Skin of body (tissue), 2 donors: ENCODE results near the gene PYCR2.

- RAMPAGE, long total RNA, result no peak
These were observed 20.2 kb downstream of the DEGS1 start for GRCh38 chr1:224203085-224203762.

DNA sequence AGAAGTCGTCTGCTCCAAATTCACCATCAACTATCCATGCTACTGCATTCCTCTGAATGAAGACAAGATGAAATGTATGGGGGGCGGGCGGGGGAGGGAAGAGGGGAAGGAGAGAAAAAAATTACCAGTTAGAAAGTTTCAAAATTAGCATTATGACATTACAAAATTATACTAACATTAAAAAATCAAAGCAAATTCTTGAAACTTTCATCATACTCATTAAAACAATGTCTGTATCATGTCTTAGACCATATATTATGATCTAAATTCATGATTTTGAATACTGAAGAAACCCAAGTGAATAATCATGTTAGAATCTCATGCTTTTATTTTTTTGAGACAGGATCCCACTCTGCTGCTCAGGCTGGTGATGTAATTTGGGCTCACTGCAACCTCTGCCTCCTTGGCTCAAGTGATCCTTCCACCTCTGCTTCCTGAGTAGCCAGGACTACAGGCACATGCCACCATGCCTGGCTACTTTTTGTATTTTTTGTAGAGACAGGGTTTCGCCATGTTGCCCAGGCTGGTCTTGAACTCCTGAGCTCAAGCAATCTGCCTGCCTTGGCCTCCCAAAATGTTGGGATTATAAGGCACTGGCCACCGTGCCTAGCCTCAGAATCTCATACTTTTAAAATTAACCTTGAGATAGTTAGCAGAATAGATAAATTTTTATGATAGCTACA, 33.3 kb downstream of the CNIH4 start:
- RAMPAGE, long total RNA, result no peak

DNA sequence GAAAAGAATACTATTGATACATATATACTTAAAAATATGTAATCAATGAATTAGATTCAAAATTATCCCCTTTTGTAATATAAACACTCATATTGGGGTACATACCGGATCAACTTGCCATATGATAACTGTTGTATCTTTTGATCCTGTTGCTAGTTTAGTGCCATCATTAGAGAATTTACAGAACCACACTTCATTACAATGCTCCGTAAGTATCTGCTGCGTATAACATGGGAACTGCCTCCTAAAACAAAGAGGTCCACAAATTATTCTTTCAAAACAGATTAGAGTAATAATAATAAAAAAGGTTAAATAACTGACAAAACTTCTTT, 23.3 kb downstream of the WDR26 start:
- RAMPAGE, long total RNA, result no peak

DNA sequence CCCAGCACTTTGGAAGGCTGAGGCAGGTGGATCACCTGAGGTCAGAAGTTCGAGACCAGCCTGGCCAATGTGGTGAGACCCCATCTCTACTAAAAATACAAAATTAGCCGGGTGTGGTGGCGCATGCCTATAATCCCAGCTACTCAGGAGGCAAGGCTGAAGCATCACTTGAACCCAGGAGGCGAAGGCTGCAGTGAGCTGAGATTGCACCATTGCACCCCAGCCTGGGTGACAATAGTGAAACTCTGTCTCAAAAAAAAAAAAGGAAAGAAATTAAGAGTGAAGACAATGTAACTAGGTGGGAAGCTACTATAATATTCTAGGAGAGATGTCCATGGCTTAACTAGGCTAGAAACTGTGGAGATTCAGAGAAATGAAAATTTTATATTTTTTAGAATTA, 12.1 kb downstream of the WDR26 start:
- RAMPAGE, long total RNA, result no peak

GRCh38 chr1:224422863-224423102, 11.8 kb downstream of the WDR26 start:
- RAMPAGE, long total RNA, result no peak

- RAMPAGE, long total RNA, result no peak
These were observed 2.2 kb upstream of the WDR26 start for GRCh38 chr1:224436860-224437205.

- RAMPAGE, long total RNA, result no peak
These were observed 22.8 kb upstream of the WDR26 start for GRCh38 chr1:224457423-224457681.

DNA sequence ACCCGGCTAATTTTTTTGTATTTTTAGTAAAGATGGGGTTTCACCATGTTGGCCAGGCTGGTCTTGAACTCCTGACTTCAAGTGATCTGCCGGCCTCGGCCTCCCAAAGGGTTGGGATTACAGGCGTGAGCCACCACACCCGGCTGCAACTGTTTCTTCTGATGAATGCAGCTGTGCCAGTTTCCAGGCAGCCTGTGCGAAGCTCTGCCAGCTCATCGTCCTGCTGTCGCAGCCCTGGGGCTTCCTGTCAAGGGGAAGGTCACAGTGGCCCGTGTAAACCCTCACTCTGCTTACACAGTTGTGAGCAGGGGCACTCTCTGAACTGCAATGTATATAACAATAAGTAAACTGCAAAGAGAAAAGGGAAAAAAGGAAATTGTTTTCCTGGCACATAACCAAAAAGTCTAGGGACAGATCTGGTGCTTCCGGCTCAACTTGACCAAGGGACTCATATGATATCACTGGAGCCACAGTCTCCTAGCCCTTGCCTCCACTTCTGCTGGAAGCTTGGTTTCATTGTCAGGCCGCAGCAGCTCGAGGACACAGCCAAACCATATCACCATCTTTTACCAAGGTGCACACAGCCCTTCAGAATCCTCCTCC, 22.7 kb upstream of the LBR start:
- RAMPAGE, long total RNA, result no peak

GRCh38 chr1:225454812-225455155, 26.9 kb upstream of the LBR start:
- RAMPAGE, long total RNA, result no peak

DNA sequence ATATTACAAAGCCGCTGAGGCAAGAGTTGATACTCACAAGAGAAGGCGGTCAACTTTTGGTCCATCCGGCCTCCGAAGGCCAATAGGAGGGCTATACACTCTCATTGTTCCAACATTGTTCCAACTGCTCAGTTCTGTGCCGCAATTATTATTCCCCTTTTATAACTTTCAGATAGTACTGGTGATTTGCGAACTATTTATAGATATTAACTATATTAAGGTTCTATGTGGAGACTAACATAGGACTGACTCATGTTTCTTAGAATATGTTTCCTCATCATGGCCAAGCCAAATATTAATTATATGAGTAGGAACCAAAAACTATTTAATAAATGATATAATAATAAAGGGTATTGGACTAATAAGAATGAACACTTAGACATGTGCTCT, 96.7 kb upstream of the LBR start:
- RAMPAGE, long total RNA, result no peak

DNA sequence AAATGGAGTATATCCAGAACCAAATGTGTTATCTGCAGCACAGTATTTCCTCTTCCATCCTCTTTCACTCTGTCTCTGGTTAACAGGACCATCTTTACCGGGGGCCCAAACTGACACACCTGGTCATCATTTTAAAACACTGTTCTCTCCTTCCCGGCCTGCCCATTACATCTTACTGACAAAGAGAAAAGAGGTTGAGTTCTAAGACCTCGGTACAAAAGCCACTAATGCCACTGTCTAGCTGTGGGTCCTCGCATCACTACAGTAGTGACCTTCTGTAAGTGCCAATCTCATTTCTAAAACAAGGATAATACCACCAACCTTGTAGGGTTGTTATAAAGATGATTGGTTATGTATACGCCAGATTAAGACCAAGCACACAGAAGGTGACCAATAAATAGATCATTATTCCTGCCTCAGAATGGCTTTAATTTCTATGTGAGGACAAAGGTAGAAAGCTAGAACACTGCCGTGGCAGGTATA, 103.6 kb downstream of the ENAH start:
- RAMPAGE, long total RNA, result no peak

GRCh38 chr1:225634394-225635049, 18.4 kb downstream of the ENAH start:
- RAMPAGE, long total RNA, result no peak

DNA sequence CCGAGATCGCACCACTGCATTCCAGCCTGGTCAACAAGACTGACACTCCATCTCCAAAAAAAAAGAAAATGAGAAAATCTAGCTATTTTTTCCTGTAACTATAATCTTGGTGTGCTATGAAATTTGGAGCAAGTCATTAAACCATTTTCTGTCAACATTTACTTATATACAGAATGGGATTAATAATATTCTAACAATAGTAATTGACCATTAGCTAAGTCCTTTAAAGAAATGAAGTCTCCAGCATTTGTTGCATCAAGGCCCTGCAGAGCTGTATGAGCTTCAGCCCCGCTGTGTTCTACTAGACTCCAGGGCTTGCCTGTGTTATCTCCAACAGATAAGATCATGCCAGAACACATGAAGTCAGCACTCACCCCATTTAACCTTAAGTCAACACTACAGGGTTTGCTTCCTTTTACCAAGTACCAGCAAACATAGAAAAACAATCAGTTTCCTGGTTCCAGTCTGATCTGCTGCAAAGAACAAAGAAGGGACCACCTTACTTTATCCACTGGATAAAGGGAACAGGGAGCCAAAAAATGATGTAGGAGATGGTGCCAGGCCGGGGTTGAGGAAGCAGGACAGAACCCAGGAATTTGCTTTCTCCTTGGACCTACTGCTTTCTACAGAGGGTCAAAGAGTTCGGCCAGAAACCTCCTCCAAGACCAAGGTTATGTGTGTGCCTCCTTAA, 41.2 kb upstream of the ENAH start:
- RAMPAGE, long total RNA, result no peak

GRCh38 chr1:225699962-225700902, 47.3 kb upstream of the ENAH start:
- RAMPAGE, long total RNA, result no peak

GRCh38 chr1:225820596-225821124, 10.7 kb downstream of the EPHX1 start:
- RAMPAGE, long total RNA, result no peak

DNA sequence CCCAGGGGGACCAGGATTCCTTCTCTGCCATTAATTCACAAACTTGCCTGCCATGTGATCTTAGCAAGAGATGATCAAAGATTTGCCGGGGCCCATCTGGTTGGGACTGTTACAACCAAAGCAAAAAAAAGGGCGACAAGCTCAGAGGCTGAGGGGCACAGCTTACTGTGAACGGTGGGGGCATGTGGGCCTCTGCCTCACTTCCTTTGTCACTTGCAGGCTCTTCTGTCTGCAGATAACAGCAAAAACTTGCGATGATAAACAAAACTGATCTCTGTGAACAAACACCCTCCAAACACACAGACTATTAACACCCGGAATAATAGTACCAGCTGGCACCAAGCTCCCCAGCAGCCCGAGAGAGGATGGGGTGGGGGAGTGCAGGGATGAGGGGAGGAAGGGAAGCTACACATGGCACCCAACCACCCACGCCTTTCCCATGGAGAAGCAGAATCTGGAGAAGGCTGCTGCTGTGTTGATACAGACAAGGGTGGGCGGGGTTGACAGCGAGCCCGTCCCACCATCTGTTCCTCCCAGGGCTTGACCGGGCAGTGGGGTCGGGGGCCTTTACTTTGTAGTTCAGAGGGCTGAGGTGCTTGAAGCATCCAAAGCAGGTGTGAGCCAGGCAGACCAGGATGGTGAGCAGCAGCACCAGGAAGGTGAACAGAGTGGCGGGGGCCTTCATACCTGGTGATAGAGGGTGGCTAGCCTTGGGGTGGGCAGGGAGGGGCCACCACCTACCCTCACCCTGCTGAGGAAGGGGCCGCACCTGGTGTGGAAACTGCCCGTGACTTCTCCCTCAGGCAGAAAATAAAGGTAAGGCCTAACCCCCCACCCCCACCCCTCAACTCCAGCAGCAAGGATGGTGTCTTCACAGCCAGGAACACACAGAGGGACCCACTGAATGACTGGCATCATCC, 33.6 kb downstream of the TMEM63A start:
- RAMPAGE, long total RNA, result no peak

DNA sequence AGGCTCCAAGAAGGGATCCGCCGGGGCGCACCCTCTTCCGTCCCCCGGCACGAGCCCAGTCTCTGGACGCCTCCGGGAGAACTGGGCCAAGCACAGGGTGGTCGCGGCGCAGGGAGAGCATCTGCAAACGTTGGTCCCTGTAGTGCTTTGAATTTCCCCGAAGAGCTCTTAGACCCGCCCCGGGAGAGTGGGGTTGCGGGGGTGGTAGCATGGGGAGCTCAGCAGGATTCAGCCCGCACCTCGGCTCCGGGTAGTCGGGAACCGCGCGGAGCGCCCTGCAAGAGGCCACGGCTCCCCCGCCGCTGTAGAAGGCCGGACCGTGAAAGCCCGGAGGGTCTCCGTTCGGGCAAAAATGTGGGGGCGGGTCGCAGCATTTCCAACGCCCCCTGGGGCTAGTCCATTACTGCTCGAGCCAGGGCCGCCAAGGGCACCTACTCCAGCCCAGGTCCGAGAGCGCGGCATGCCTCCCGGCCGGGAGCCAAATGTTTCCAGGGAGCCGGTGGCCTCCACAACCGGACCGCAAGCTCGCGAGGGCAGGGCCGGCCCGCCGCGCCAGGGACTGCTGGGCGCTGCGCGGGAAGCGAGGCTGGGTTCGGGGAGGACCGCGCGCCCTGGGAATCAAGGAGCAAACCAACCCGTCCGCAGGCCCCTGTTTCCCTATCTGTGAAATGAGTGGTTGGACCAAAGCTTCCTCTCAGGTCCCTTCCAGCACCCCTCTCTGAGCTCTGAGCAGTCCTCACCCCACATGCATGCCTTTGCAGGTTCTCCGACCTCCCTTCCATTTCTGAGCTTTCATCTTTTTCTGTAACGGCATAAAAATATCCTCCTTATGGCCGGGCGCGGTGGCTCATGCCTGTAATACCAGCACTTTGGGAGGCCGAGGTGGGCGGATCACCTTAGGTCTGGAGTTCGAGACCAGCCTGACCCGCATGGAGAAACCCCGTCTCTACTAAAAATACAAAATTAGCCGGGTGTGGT, 699 bp upstream of the TMEM63A start:
- RAMPAGE, long total RNA, result no peak

GRCh38 chr1:225922273-225922559, 1.8 kb downstream of the PYCR2 start:
- RAMPAGE, long total RNA, result no peak

DNA sequence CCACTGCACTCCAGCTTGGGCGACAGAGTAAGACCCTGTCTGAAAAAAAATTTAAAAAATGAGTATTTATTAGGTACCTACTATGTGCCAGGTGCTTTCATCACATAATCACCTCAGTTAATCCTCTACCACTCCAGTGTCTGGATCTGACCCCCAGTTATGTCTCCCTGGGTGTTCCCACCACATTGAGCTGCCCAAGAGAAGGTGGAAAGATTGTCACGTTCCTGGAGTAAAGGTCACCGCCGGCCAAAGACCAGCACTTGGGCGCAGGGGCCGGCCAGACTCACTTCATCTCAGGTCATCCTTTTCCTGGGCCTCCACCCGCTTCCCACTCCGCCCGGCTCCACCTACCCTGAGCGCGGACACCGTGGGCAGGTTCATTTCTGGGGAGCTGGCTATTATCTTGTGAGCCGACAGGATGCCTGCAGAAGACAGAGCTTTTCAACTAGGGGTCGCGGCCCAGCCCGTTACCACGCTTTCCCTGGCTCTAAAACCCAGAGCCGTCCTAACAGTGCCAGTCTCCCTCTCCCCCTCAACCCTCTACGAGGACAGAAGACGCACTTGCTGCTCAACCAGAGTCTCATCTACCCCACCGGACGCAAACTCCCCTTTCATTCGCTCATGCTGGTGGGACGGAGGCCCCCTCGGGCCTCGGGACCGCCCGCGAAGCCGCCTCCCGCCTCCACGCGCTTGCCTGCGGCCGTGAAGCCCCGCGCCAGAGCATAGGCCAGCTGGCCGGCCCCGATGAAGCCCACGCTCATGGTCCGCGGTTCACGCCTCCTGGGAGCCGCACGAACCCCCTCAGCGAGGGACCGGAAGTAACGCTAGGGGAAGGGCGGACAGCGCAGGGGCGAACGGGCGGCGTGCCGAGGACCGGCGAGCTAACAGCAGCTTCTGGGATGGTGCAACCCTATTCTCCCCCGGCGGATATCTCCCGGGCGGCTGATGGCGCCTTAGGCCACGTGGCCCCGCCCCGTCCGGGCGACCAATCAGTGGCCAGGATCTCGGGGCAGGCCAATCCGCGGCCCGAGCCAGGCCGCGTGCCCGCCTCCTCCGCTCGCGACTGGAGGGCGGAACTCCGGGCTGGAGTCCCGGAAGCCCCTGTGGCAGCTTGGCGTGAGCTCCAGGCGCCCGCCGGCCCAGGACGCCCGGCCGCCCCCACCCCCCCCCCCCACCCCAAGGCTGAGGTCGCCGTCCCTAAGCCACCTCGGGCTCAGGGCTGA, at the start of gene PYCR2:
PYCR2 (minus strand) TSS at position 901 of the 1,223 bp plus-strand sequence.
- RAMPAGE, long total RNA, result start-site peak on the minus strand centred at position 878 of the sequence, 194 bp wide, 113 and 22 reads in 2 replicates

- RAMPAGE, long total RNA, result no peak
These were observed 439 bp downstream of the SDE2 start for GRCh38 chr1:225998576-225999231.